Epidermal melanocyte (primary cell): ENCODE measurements around the genes SLC7A6OS and NFAT5.

- RRBS = 3% methylated on average over 8 of the region's 31 CpGs
Observed at GRCh38 chr16:68263939-68264379, 367 bp upstream of the SLC7A6 start.

- RRBS = 92% methylated on average over 4 of the region's 5 CpGs
Observed at GRCh38 chr16:68284759-68285351, 20.5 kb downstream of the SLC7A6 start.

GRCh38 chr16:68310140-68311212, at the start of gene SLC7A6OS:
Gene SLC7A6OS (minus strand): TSS chr16:68310946.
- RRBS = 2% methylated on average over 18 of the region's 87 CpGs

GRCh38 chr16:68387285-68387877, 60.9 kb downstream of the SMPD3 start:
- RRBS = no CpG with 5 or more reads among the region's 13 CpGs

DNA sequence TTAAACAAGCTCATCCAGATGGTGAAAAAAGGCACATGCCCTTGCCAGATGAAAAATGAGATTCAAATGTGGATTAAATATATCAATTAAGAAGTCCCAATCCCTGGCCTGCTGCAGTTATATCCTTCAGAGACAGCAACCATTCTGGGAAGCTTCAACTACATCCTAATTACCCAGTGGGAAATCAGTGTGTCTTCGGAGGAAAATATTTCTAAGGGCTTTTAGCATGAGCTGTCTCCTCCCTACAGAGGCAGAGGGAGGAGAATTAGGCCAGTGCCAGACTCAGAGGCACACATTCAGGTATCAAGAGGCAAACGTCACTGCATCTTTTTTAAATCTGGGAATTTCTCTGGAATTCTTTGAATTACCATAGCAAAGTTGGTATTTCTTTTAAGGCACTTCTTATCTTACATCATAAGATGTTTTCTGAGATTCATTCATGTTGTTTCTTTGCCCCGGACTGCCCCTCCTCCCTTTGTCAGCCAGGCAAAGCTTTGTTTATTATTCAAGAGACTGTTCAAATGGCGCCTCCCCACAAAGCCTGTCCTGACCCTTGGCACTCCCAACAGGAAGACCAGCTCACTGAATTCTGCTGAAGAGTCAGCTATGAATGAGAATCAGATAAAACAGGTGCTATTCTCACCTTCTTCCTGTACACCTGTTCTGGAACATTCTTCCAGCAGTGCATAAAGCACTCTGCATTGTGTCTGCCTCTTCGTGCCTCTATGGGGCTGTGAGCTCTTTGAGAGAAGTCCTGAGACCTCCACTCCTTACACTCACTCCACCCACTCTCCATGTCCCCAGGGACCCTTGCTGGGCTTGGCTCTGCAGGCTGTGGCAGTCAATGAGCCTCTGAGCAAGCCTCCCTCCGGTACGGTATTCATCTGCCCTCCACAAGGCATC, 38.4 kb upstream of the SMPD3 start:
- RRBS = no CpG with 5 or more reads among the region's 7 CpGs

- RRBS = no CpG with 5 or more reads among the region's 3 CpGs
Observed at GRCh38 chr16:68636669-68637020, 8.5 kb upstream of the CDH3 start.

DNA sequence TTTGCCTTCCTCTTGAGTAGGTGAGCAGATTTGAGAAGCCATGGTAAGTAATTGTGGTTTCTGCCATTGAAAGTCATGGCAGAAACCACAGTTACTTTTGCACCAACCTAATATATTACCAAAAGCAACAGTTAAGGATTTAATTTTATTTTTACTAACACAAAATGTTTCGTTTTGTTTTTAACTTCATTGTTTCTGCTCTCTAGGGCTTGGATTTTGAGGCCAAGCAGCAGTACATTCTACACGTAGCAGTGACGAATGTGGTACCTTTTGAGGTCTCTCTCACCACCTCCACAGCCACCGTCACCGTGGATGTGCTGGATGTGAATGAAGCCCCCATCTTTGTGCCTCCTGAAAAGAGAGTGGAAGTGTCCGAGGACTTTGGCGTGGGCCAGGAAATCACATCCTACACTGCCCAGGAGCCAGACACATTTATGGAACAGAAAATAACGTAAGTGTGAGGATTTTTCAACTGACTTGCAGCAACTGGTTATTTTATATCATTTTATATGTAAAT, 28.0 kb upstream of the TANGO6 start:
- RRBS = no CpG with 5 or more reads among the region's 8 CpGs

DNA sequence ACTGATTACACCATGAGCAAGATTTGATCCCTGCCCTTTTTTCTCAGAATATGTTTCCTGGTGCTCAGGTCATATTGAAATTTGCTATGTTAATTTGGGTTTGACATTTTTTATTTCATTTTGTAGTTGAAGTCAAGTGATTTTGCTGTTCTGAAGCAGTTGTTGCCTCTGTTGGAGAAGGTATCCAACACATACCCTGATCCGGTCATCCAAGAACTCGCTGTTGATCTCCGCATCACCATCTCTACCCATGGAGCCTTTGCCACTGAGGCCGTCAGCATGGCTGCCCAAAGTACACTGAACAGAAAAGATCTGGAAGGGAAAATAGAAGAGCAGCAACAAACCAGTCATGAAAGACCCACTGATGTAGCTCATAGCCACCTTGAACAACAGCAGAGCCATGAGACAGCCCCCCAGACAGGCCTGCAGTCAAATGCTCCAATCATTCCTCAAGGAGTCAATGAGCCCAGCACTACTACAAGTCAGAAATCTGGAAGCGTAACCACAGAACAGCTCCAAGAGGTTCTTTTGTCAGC, 84.2 kb downstream of the TANGO6 start:
- RRBS = no CpG with 5 or more reads among the region's 5 CpGs

- RRBS = no CpG with 5 or more reads among the region's 13 CpGs
Observed at GRCh38 chr16:69143164-69143724, 10.8 kb downstream of the UTP4 start.

- RRBS = 8% methylated on average over 8 of the region's 25 CpGs
Observed at GRCh38 chr16:69339945-69340388, 395 bp downstream of the NIP7 start.

DNA sequence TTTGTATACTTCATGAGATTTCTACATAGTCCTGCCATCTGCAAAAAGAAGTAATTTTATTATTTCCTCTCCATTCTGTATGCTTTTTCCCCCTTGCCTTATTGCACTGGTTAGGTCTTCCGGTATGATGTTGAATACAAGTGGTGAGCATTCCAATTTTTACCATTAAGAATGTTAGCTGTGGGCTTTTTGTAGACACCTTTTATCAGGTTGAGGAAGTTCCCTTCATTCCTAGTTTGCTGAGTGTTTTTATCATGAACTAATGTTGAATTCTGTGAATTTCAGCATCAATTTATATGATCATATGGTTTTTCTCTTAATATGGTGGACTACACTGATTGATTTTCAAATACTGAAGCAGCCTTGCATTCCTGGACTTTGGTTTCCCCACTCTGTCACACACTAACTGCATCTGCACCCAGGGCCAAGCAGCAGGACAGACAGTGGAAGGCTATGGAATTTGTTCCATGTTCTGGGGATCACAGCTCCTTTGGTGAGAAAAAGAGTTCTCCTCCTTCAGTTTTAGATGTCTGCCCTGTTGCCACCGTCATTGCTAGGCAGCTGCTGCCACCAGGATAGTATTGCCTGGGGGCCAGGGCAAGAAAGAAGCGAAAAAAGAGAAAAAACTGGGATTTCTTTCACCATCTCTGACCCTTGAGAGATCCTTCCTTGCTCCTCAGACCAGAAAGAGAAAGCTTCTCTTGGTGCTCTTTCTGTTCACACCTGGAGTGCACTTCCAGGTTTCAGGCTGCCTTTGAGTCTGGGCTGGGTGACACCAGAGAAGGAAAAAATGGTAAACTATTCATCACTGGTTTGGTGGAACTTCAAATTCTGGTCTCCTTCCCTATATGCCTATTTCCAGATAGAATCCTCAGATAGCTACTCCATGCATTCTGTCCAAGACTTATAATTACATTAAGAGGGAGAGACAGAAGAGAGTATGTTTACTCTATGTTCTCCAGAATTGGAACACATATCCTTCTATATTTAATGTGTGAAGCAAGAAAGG, 7.7 kb downstream of the TERF2 start:
- RRBS = no CpG with 5 or more reads among the region's 3 CpGs

- RRBS = 3% methylated on average over 24 of the region's 63 CpGs
Observed at GRCh38 chr16:69565327-69566087, at the start of gene NFAT5. Gene NFAT5 (plus strand): TSS chr16:69565966.

GRCh38 chr16:69763005-69763528, 935 bp downstream of the WWP2 start:
- RRBS = no CpG with 5 or more reads among the region's 7 CpGs

DNA sequence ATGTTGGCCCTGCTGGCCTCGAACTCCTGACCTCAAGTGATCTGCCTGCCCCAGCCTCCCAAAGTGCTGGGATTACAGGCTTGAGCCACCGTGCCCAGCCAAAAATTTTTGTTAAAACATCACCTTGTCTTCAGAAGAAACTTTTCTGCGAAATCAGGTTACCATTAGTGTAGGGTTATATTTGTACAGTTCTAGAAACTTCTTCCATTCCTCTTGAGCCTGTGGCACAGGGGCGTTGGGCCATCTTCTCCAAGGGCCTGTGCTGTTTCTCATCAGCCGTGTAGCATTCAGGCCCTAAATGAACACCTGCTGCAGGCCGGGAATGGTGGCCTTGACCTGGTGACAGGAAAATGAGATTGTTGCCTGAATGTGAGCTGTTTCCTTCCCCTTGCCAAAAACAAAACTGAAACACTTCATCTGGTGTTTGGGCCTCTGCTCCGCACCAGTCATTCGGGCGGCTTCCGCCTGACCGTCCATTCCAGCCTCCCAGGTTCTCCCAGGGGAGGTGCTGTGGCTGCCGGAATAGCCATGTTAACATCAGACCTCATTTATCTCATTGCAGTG, 61.6 kb downstream of the WWP2 start:
- RRBS = no CpG with 5 or more reads among the region's 12 CpGs

GRCh38 chr16:69833272-69833748, 71.2 kb downstream of the WWP2 start:
- RRBS = no CpG with 5 or more reads among the region's 3 CpGs

GRCh38 chr16:69838327-69838931, 76.3 kb downstream of the WWP2 start:
- RRBS = no CpG with 5 or more reads among the region's 8 CpGs

GRCh38 chr16:69861339-69862203, 89.6 kb upstream of the CLEC18A start:
- RRBS = no CpG with 5 or more reads among the region's 14 CpGs

DNA sequence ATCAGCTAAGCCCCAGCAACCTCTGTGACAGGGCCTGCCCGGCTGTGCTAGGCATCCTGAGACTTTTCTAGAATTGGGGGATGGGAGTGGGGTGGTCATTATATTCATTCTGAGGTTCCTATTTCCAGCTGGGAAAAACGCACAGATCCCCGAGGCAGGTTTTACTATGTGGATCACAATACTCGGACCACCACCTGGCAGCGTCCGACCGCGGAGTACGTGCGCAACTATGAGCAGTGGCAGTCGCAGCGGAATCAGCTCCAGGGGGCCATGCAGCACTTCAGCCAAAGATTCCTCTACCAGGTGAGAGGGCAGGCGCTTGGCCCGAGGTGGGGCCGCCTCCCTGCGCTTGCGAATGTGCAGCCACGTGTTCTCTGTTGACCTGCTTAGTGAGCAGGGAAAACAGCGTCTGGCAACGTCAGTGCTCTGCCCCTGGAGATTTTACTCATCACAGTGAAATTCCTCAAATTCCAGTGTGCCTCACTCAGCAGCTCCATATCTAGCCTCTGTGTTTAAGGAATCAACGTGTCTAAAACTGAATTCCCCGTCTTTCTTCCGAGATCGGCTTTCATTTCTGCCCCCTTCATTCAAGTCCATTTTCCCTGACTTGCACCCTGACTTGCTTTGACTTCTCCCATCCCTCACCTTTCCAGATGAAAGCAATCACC, 33.4 kb upstream of the CLEC18A start:
- RRBS = no CpG with 5 or more reads among the region's 24 CpGs

- RRBS = 97% methylated on average over 4 of the region's 26 CpGs
Observed at GRCh38 chr16:69924592-69925528, 26.3 kb upstream of the CLEC18A start.

- RRBS = no CpG with 5 or more reads among the region's 10 CpGs
Observed at GRCh38 chr16:69933020-69933295, 18.2 kb upstream of the CLEC18A start.